ENCODE data around the gene ERAL1.

DNA sequence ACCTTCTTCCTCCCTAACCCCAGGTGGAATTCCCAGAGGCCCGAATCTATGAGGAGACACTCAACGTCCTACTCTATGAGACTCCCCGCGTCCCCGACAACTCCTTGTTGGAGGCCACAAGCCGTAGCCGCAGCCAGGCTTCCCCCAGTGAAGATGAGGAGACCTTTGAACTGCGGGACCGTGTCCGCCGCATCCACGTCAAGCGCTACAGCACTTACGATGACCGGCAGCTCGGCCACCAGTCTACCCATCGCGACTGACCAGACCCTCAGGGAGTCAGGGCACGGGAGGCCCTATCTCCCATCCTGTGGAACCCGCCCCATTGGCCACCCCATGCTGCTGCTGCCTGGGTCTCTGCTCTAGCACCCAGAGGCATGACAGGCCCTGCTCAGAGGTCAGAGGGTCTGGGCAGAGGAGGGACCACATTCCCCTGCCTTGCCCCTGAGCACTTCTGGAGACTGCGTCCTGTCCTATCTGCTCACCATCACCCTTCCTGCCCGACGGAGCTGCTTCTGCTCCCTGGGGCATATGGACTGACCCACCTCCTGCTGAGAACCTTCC is 8.9 kb downstream of the TNFAIP1 start:
- RRBS = no CpG with 5 or more reads among the region's 23 CpGs

- RRBS = no CpG with 5 or more reads among the region's 51 CpGs
These were observed 12.9 kb downstream of the SARM1 start for GRCh38 chr17:28384236-28384971.

GRCh38 chr17:28400326-28400814 is 5.6 kb downstream of the SLC46A1 start:
- RRBS = 80% methylated on average over 1 of the region's 6 CpGs

DNA sequence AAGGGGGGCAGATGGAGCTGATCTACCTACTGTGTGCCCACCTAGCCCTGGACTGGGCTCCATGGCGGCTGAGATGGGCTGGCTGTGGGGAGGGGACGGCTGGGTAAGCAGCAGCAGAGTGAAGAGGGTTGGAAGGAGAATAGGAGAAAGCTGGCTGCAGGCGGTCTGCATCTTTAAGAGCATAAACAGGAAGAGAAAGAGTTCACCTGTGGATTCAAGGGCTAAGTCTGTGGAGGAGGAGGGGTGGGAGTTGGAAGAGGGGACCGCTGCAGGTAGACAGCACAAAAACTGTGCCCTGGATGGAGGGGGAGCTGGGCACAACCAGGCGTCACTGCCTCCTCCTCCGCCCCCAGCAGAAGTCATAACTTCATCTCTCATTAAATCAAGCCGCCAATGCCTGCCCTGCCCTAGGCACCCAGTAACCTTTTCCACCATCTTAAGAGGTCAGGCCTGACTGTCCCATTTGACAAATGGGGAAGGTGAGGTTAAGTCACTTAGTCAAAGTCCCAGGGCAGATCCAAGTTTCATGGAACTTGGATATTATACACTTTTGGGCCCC is 726 bp downstream of the SLC13A2 start:
- RRBS = no CpG with 5 or more reads among the region's 7 CpGs

DNA sequence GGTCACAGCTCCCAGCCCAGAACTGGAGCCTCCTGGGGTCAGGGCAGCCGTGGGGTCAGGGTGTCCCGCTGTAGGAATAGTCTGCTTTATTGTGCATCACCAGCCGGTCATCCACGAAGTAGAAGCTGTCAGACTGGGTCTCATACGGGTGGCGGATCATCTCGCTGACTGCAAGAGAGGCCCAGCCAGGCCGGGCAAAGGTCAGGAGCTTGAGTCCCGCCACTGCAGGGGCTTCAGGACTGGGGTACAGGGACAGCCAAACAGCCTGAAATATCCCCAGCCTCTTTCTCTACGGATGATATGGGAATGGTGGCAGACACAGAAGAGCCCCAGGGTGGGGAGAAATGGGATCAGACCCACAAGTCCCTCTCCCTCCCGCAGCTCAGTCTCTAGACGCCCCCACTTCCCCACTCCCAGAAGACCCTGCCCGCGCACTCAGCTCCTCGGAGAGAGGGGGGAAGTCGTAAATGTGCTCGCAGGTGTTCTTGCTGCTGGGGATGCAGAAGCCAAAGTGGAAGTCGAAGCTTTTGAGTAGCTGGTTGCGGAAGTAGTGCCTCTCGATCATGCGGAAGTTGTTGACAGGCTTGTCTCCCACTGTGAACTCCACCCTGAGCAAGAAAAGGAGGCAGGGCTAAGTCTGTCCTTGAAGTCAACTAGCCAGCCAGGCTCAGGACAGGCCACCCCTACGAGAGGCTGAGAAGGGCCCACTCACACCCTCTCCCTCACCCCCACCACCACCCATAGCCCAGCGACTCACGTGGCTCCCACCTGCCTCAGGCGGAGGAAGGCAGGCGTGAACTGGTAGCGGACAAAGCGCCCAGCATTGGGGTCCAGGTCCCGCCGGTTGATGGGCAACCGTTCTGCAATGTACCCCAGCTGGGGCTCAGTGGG is 4.9 kb downstream of the UNC119 start:
- RRBS = 92% methylated on average over 6 of the region's 31 CpGs

- RRBS = no CpG with 5 or more reads among the region's 12 CpGs
These were observed 1.2 kb upstream of the ALDOC start for GRCh38 chr17:28577509-28578669.

- RRBS = 2% methylated on average over 16 of the region's 37 CpGs
These were observed 383 bp upstream of the BLTP2 start for GRCh38 chr17:28645253-28645828.

DNA sequence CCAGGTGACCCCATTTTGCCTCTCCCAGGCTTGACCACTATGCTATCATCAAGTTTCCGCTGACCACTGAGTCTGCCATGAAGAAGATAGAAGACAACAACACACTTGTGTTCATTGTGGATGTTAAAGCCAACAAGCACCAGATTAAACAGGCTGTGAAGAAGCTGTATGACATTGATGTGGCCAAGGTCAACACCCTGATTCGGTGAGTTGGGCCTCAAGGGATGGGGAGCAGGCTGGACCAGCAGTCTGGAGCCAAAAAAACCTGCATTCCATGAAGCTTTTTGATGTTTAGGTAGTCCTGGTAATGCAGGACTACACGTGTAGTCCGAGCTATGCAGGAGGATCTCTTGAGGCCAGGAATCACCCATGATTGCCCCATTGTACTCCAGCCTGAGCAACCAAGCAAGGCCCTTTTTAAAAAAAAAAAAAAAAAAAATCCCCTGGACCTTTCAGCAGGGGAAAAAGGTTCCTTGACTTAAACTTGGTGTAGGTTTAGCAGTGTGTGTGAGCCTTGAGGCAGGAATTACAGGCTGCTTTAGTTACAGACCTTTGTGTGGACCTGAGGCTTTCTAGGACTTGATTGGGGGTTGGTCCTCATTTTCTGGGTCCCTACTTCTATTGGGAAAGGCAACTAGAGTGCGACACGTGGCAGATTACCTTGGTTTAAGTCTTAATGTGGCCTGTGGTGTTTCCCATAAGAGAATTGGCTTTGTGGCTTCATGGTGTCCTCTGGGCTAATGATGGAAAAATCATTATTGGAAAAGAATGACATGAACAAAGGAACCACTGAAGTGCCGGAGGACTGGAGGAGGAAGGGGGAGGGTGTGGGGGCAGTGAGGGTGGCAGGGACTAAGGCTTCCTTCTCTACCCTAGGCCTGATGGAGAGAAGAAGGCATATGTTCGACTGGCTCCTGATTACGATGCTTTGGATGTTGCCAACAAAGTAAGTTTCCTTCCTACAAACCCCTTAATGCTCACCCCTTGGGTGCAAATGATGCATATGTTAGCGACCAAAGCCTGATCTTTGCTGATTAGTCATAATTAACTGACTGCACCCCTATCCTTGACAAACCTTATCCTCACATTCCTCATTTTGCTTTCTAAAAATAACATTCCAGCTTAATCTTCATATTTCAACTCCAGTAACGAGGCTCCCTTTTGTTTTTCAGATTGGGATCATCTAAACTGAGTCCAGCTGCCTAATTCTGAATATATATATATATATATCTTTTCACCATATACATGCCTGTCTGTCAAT is 2.9 kb downstream of the TLCD1 start:
- RRBS = no CpG with 5 or more reads among the region's 11 CpGs

- RRBS = no CpG with 5 or more reads among the region's 9 CpGs
These were observed 5.2 kb upstream of the TRAF4 start for GRCh38 chr17:28738447-28739169.

GRCh38 chr17:28748136-28748701 is 4.4 kb downstream of the TRAF4 start:
- RRBS = no CpG with 5 or more reads among the region's 9 CpGs

DNA sequence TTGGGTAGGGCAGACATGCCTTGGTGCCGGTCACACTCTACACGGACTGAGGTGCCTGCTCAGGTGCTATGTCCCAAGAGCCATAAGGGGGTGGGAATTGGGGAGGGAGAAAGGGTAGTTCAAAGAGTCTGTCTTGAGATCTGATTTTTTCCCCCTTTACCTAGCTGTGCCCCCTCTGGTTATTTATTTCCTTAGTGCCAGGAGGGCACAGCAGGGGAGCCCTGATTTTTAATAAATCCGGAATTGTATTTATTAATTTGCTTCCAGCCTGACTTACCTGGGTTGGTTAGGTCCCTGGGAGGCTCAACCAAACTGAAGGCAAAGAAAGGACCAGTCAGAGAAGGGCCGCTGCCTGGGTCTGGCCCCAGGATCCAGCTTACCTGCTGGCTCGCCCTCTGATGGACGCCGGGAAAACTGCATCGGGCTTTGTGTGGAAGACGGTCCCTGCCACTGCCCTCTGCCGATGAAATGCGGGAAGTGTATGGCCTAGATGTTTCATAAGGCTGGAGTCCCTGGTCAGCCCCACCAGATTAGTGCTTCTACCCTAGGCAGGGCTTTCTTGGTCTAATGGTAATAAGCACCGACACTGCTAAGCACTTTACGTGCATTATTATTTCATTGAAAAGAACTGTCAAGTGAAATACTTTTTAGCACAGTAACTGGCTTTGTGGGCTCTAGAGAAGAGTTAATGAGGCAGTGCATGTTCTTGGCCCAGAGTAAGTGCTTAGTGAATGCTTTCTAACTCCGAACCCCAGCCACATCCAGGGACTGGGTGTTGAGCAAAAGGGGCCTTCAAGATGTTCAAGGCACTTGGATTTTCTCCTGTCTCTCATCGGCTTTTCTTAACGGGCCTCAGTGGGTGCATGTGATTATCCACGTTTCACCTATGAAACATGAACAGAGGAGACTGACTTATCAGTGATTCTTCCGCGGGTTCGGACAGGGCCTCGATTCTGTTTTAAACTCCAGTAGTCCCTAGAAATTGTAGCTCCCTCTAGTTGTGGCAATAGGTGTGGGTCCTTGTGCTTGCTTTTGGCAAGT is 6.3 kb downstream of the TRAF4 start:
- RRBS = no CpG with 5 or more reads among the region's 21 CpGs

DNA sequence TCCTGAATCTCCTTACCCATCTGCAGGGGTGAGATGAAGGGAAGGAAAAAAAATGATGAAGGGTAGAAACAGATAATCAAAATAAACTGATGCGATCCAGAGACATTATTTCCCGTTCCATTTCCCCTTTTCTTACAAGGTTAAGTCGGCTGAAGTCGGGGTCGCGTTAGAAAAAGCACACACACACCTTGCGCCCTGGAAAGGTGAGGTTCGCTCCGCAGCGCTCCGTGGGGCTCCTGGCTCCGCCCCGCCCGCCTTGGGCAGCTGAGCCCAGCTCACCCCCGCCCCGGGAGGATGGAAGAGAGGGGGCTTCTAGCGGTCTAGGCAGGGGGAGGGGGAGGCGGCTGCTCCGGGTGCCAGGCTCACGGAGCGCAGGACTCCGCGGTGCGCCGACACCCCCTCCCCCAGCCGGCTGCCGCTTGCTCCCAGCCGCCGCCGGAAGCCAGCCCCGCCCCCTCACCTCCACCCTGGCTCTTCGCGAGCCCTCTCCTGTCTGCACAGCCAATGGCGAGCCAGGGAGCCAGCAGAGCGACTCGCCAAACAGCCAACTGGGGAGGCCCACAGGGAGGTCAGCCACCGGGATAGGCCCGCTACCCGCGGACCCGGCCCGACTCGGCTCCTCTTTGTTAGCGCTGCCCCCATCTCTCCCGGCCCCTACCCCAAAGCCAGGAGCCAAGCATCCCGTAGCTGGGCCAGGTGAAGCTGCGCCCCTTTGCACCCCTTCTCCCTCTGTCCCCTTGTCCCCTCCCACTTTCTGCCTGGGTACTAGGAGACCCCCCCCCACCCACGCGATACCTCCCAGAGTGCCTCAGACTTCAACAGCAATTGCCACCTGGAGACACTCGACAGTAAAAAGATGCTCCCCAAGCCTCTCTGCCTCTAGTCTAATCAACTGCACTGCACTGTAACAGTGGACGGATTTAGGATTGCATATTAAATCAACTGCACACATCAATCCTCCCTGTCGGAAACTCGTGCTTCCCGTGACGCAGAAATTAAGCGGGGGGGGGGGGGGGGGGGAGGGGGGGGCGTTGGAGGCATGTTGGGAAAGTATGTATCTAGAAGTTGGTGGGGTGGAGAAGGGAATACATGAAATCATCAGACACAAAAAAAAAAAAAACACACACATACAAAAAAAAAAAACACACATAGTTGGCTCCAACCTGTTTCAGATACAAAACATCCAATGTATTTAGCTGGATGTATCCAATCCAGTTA is 30.2 kb downstream of the FAM222B start:
- RRBS = 4% methylated on average over 13 of the region's 57 CpGs

DNA sequence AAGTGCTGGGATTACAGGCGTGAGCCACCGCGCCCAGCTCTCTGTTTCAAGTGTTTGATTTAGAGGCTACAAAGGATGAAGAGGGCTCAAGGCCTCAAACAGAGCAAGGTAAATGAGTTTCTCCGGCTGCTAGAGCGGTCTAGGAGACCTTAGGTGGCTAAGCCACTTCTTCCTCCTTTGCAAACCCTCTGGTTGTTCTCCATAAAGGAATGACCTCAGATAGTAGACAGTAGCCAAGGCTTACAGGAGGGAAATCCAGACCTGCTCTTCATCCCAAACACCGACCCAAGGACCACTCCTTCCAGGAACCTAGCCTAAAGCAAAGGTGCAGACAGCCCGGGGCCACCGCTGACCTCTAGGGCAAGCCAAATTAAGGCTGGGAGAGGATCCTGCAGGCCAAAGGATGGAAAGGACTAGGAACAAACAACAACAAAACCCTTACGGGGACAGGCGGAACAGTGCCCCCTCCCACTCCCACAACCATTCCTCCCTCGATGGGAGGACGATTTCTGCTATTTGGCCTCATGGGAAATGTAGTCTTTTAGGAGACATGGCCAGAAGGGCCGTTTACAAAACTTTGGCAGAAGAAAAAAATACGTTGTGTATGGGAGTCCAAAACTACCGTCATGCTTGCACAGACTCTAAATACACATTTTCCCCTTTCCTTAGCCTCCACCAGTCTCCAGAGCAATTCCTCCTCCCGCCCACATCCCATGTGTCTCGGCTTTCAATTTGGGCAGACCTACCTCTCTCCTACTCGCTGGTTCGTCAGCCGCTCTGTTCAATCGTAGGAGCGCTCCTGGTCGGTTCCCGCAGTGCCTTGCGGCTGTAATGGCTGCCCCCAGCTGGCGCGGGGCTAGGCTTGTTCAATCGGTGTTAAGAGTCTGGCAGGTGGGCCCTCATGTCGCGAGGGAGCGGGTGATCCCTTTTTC is at the start of gene ERAL1:
Gene ERAL1, plus strand, starts transcription at position 813 of the 932 bp plus-strand sequence.
- RRBS = no CpG with 5 or more reads among the region's 31 CpGs

GRCh38 chr17:29138193-29139005 is 41.8 kb downstream of the MYO18A start:
- RRBS = no CpG with 5 or more reads among the region's 14 CpGs

GRCh38 chr17:29158529-29159085 is 21.6 kb downstream of the MYO18A start:
- RRBS = no CpG with 5 or more reads among the region's 8 CpGs

GRCh38 chr17:29292086-29293319 is 1.4 kb downstream of the NUFIP2 start:
- RRBS = 2% methylated on average over 41 of the region's 105 CpGs

DNA sequence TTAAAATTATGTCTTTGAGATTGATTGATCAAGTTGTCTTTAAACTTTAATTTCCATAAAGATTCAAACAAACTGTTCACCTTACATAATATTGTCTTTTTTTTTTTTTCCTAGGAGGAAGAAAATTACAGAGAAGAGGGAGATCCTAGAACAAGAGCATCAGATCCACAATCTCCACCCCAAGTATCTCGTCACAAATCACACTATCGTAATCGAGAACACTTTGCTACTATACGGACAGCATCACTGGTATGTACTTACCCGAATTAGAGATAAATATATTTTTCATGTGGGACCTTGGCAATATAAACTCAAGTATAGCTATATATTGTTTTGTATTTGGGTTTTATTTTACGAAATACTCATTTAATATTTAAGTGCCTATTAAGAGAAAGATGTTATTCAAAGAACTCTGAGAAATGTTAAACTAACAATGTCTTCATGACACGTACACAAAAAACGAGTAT is 64.3 kb downstream of the ABHD15 start:
- RRBS = no CpG with 5 or more reads among the region's 8 CpGs

GRCh38 chr17:29507748-29508256 is 59.0 kb downstream of the ABHD15 start:
- RRBS = no CpG with 5 or more reads among the region's 8 CpGs

DNA sequence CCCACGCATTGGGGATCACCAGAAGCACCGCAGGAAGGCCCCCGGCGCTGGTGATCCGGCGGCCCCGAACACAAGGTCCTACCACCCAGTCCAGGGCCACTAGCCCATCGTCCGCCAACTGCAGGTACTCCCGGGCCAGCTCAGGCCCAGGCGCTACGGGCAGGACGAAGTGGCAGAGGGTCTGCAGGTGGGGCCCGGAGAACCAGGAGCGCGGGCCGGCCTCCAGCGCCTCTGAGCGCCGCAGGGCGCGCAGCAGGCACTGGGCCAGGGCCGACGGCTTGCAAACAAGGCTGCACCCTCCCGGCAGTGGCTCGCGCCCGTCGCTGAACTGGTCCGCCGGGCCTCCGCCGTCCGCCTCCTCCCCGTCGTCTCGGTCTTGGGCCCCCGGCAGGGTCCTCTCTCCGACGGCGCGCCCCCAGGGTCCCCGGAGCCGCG is 355 bp downstream of the ABHD15 start:
- RRBS = 3% methylated on average over 39 of the region's 45 CpGs

DNA sequence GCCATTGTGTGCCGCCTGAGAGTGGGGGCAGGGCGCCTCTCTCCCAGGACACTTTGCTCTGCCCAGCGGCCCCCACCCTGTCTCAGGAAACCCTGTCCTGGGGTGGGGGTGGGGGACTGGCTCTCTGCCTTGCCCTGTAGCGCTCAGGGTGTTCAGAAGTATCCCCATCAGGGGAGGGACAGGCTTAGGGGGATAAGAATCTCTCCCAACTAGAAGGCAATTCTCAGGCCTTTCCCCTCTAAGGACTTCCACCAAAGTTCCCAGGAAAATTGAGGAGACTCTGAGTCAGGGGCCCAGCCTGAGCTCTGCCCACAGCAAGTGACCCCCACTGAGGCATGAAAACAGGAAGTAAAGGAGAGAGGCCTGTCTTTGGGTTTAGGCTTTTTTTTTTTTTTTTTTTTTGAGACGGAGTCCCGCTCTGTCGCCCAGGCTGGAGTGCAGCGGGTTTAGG is 4.8 kb downstream of the GIT1 start:
- RRBS = no CpG with 5 or more reads among the region's 8 CpGs